ENCODE results near the gene AKAIN1.

DNA sequence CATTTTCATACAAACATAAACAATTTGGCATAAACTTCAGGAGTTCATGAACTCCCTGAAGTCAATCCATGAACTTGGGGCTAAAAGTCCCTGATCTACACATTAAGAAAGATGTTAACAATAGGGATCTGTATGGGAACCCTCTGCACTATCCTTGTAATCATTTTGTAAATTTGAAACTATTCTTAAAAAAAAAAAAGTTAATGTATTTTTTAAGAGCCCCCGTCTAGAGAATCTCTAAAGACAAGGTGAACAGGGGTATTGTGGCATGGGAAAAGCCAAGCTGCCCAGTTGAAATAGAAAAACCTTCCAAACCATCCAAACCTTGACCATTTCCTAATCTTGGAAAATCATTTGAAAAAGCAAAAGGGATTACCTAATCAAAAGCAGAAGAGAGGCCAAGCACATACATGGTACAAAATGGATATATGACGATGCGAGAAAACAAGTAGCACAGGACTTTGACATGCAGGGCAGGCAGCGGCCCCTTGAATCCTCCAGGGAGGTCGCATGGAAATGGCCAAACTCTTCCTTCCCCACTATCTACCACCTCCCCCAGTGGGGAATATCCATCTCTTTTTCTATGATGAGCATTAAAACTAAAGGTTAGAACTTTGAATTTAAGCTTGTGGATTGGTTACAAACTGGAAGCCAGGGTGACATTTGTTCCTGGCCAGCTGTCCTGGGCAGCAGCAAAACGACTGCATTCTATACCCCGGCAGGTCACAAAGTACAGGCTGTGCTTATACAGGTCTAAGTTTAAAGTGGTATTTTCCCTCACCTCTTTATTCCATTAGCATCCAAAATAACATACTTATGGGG lies 24.8 kb downstream of the MYOM1 start:
- PRO-cap = no peak
- RAMPAGE, long total RNA = no peak
- RRBS = no CpG with 5 or more reads among the region's 7 CpGs

GRCh38 chr18:3207572-3208188 lies 12.1 kb downstream of the MYOM1 start:
- PRO-cap = no peak
- RAMPAGE, long total RNA = no peak
- RRBS = no CpG with 5 or more reads among the region's 2 CpGs

- PRO-cap = no peak
- RAMPAGE, long total RNA = no peak
- RRBS = no CpG with 5 or more reads among the region's 10 CpGs
These were observed 6.2 kb upstream of the MYL12B start for GRCh38 chr18:3255406-3256483.

DNA sequence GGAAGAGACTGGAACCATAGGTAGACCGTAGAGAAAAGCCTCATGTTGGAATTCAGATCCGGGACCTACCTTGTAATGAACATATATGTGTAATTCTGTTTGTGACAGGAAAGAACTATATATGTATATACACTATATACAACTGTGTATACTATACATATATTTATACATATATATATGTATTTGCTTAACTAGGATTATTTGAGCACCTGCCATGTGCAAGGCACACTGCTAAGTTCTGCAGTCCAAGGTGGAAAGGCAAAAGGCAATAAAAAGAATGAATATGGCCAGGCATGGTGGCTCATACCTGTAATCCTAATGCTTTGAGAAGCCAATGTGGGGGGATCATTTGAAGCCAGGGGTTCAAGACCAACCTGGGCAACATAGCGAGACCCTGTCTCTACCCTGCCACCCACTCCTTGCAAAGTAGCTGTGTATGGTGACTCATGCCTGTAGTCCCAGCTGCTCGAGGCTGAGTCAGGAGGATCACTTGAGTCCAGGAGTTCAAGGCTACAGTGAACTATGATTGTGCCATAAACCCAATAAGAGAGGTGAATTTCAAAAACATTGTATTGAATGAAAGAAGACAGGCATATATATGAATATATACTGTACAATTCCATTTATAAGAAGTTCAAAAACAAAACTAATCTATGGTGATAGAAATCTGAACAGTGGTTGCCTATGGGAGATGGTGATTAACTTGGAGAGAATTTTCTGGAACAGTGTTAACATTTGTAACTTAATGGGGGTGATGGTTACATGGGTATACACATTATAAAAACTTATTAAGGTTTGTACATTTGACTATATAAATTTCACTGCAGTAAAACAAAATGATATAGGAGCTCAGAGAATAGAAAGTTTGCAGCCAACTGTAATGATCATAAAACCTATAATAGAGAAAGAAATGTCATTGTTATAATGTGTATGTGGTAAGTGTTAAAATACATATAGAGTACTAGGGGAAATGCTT lies 2.5 kb downstream of the MYL12B start:
- PRO-cap = no peak
- RAMPAGE, long total RNA = no peak
- RRBS = no CpG with 5 or more reads among the region's 4 CpGs

DNA sequence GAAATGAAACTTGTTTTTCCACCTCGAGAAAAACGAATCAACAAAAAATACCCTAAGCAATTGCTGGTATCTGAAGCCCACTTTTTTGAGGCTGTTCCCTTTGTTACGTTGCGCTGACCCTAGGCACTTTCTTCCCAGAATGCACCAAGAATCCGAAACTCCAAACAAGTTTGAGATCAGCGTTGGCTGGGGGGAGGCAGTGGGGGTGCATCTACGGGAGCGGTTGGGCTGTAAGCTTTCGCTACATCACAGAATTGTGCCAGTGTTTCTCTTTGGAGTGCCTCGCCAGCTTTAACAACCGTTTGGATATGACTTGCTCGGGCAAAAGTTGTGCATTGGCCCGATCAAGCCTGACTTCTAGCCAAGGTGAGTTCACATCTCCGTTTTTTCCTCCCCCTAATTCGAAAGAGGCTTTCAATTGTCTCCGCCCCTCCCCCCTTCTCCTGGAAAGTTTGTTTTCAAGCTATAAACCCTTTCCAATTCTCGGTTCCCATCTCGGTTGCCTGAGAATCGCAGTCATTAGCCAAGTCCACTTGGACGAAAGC lies 2.5 kb upstream of the TGIF1 start:
- PRO-cap = no peak
- RAMPAGE, long total RNA = no peak
- RRBS = no CpG with 5 or more reads among the region's 20 CpGs

DNA sequence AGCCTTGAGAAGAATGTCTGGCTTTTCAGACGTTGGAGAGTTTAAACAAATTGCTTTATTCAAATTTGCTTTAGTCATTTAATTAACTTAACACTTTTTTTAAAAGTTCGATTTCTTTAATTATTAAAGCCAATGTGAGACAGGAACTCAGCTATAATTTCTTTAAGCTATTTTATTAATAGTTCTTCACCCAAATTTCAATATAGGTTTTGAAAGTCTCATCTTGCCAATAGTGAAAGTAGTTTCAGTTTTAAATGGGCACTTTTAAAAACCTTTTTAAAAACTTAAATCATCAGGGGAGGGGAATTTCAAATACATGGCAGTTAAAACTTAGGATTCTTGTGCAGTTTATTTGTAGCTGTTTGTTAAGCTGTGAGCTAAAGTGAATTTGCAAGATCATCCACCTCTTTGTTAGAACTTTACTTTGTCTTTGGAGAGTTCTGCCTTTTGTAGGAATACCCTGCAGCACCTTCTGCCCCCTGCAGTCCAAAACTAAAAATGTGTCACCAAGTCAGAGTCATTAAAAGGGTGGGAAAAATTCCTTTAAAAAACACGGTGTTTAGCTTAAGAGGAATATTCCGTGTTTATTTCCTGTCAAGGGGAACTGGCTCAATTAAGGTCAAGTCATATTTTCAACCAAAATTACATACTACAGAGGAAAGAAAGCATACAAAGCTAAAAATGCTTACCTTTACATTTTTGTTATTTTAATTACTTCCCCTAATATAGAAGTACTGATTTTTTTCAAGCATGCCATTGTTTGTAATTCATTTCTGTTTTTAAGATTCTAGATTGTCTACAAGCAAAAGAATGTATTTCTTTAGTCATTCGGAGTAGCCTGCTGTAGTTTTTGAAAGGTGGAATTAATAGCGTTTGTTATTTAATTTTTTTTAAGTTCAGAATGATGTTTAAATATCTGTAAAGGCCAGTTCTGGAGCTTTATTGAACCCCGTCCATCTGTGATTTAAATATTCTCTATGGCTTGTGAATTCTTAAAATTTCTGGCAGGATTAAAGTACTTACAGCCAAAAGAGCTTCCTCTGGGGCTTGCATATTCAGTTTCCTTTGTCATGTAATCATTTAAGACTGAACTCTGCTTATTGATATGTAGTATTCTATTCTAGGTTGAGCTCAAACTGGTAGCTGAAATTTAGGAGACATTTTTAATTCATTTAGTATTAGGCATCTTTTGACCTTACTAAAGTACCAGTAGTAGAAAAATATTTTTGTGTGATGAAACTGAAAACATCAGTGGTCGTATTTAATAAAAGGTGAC lies 4.9 kb downstream of the TGIF1 start:
- PRO-cap = no peak
- RAMPAGE, long total RNA = no peak
- RRBS = no CpG with 5 or more reads among the region's 8 CpGs

- PRO-cap = no peak
- RAMPAGE, long total RNA = no peak
- RRBS = no CpG with 5 or more reads among the region's 5 CpGs
These were observed 16.3 kb downstream of the TGIF1 start for GRCh38 chr18:3466068-3466785.

DNA sequence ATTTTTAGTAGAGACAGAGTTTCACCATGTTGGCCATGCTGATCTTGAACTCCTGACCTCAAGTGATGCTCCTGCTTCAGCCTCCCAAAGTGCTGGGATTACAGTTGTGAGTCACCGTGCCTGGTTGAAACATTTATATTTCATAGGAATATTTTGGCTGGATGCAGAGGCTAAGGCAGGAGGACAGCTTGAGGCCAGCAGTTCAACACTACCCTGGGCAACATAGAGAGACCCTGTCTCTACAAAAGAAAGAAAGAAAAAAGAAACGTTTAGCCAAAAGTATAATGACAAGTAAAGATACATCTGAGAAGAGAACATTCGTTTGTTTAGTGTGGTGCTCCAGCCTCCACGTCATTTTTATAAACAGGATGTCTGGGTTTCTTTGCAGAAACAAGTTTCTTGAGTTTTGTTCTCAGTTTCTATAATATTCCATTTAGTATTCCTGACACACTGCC lies 200.3 kb downstream of the TGIF1 start:
- PRO-cap = no peak
- RAMPAGE, long total RNA = no peak
- RRBS = no CpG with 5 or more reads among the region's 4 CpGs

GRCh38 chr18:3654509-3655151 lies 204.7 kb downstream of the TGIF1 start:
- PRO-cap = no peak
- RAMPAGE, long total RNA = no peak
- RRBS = no CpG with 5 or more reads among the region's 9 CpGs

- PRO-cap = no peak
- RAMPAGE, long total RNA = no peak
- RRBS = no CpG with 5 or more reads among the region's 7 CpGs
These were observed 211.1 kb downstream of the TGIF1 start for GRCh38 chr18:3660737-3661713.

DNA sequence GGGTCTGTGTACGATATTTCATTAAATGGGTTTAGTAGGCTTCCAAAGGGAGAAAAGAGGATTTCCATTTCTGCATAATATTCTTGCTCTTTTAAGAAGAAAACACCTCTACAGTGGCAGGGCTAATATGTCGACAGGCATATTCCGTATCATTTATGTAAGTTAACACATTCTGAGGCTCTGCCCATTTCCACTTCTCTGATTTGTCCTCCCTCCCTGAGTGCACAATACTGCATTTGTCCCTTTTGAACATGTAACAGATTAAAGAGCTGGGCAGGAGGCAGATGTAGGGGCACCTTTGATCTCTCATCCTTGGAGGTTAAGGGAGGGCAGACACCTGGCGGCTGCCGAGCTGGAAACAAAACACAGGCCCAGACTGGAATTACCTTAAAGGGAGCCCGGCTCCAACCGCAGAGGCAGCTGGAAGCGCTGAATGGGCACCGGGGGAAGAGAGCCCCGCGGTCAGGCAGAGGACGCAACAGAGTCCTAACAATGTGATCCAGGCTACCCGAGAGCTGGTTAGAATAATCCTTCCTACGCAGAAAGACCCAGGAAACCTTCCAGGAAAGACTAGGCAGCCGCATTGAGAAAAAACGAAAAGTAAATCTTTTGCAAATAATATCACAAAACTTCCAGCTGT lies 215.8 kb downstream of the TGIF1 start:
- PRO-cap = no peak
- RAMPAGE, long total RNA = no peak
- RRBS = 61% methylated on average over 3 of the region's 16 CpGs

GRCh38 chr18:3666990-3667505 lies 217.1 kb downstream of the TGIF1 start:
- PRO-cap = no peak
- RAMPAGE, long total RNA = no peak
- RRBS = no CpG with 5 or more reads among the region's 7 CpGs

- PRO-cap = no peak
- RAMPAGE, long total RNA = no peak
- RRBS = no CpG with 5 or more reads among the region's 11 CpGs
These were observed 226.1 kb downstream of the TGIF1 start for GRCh38 chr18:3675997-3676518.

DNA sequence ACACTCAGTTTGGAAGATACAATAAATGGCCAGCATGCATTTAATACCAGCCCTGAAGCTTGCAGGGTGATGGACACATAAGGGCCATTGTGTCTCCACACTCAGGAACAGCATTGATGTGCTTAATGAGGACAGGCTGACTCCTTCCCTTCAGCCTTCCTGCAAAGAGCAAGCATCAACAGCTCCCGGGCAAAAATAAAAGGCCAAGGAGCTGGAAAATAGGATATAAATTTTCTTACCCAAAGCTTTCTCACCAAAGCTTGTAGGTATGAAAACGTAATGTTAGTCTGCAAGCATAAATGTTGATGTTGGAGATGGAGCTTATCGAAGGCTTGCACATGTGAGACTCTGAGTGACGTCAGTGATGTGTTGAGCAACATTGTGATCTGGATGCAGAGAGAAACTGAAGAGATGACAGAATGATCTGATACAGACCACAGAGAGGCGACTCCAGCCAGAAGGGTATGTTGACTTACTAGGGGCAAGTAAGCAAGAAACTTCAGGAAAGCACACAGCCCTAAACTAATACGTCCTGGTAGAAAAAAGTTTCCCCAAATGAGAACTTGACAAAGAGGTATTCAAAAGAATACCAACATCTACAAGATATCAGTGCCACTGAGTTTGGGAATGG lies 256.5 kb downstream of the TGIF1 start:
- PRO-cap = no peak
- RAMPAGE, long total RNA = no peak
- RRBS = no CpG with 5 or more reads among the region's 6 CpGs

DNA sequence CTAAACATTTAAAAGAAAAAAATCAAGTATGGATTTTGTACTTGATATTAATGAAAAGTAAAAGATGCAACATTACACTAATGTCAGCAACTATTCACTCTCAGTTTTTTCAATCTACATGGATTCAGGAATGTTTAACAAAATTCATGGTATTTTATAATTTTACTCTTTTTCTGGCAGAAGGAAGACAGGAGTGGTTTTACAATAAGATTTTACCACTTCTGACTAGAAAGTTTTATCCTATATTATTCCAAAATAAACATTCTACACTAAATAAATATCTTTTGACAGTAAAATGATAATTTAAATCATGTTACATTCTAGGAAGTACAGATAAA lies 252.5 kb downstream of the DLGAP1 start:
- PRO-cap = no peak
- RAMPAGE, long total RNA = no peak

GRCh38 chr18:4630430-4630629 lies 175.2 kb upstream of the DLGAP1 start:
- PRO-cap = no peak
- RAMPAGE, long total RNA = no peak
- RRBS = no CpG with 5 or more reads among the region's 1 CpG

GRCh38 chr18:4807382-4808166 lies 352.5 kb upstream of the DLGAP1 start:
- PRO-cap = no peak
- RAMPAGE, long total RNA = no peak
- RRBS = no CpG with 5 or more reads among the region's 19 CpGs

DNA sequence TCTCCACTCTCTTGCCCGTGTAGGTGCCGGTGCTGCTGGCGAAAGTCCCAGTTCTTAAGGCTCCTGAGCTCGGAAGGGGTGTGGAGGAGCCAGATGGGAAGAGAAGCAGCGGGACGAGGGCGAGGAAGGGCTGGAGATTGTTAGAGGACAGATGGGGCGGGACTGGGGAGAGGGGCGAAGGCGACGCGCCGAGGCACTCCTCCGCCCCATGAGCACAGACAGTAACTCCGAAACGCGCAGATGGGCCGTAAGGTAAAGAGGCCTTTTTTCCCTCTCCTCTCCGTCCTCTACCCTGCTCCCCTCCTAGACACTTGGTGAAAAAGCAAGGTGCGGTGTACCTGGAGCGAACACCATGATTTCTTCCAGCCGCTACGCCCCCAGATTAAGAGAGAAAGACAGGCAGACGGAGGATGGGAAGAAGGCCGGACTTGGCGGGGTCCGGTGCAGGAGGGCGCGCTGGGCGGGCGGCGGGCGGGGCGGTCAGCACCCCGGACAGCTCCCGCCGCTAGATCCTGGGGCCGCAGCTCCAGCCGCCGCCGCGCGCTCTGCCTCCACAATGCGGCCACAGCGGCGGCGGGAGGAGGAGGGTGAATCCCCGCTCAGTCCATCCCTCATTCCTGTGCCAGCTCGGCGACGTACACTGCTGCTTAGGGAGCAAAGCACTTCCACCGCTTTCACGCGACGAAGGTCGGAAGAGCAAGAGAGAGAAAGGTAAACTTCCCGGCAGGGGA lies at the start of gene AKAIN1:
Gene AKAIN1 (minus strand): TSS at position 558 of the 731 bp plus-strand sequence.
- PRO-cap = no peak
- RAMPAGE, long total RNA = no peak
- RRBS = 6% methylated on average over 11 of the region's 57 CpGs

DNA sequence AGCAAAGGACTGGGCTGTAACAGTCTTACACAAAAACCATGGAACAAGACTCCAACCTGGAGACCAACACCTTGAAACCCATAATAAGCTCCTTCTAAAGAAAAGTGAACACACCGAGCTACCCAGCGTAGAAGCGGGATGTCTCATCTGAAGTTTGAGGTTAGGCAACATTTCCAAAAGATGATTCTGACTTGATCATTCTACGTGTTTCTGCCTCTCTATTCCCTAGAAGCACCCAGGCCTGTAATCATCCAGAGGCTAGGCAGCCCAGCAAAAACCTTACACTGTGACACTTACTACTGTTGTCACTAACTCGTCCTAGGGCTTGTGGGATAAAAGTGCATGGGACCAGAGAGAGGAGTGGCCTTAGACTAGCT lies 1.5 kb downstream of the ZBTB14 start:
- PRO-cap = no peak
- RAMPAGE, long total RNA = no peak
- RRBS = no CpG with 5 or more reads among the region's 5 CpGs

- PRO-cap = no peak
- RAMPAGE, long total RNA = no peak
- RRBS = no CpG with 5 or more reads among the region's 15 CpGs
These were observed 110.1 kb downstream of the EPB41L3 start for GRCh38 chr18:5433649-5434224.

Data from lung (tissue), 4 donors.